ENCODE data around the genes UPF2, BEND7 and FRMD4A.

- RRBS, result no CpG with 5 or more reads among the region's 5 CpGs
Observed at GRCh38 chr10:12028852-12029335, 13.7 kb downstream of the UPF2 start.

GRCh38 chr10:12042064-12043054, at the start of gene UPF2:
UPF2 (minus strand) TSS chr10:12042809.
- RRBS, result 1% methylated on average over 31 of the region's 71 CpGs

DNA sequence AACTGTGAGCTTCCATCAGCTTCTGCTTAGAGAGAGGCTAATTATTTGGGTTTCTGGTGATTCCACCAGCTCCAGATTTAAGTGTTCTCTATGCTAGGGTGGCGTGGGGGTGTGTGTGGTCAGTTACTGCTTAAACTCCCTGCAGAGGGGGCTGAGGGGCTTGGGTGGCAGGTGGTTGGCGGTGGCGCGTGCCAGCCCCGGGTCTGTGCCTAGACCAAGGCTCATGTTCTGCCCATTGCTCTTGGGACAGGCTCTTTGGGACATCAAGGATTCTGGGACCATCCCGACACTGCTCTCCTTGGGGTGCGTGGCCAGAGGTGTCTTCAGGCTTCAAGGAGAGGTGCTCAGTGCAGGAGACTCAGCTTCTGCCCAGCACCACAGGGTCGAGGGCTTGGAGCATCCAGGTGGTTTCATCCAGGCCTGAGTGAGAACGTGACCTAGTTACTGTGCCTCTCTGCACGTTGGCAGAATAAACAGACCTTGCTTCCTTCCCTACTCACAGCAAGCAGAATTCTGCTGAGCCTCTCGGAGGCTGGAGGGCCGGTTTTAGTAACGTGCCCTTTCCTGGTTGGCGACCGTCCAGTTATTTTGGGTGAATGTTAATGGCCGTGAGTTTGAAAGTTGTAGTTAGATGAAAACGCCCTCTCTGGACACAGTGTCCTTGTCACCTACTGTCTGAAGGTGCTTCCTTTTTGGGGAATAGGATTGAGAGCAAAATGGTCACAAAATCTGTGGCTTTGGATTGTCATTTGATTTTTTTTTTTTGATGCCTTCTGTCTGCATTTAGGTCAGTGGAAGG, 39.9 kb downstream of the CAMK1D start:
- RRBS, result no CpG with 5 or more reads among the region's 17 CpGs

GRCh38 chr10:12539212-12540194, 190.2 kb downstream of the CAMK1D start:
- RRBS, result no CpG with 5 or more reads among the region's 8 CpGs

GRCh38 chr10:12614456-12615152, 265.3 kb downstream of the CAMK1D start:
- RRBS, result no CpG with 5 or more reads among the region's 11 CpGs

- RRBS, result no CpG with 5 or more reads among the region's 8 CpGs
Observed at GRCh38 chr10:12702053-12702295, 299.5 kb downstream of the CCDC3 start.

- RRBS, result no CpG with 5 or more reads among the region's 10 CpGs
Observed at GRCh38 chr10:12760786-12761359, 240.6 kb downstream of the CCDC3 start.

DNA sequence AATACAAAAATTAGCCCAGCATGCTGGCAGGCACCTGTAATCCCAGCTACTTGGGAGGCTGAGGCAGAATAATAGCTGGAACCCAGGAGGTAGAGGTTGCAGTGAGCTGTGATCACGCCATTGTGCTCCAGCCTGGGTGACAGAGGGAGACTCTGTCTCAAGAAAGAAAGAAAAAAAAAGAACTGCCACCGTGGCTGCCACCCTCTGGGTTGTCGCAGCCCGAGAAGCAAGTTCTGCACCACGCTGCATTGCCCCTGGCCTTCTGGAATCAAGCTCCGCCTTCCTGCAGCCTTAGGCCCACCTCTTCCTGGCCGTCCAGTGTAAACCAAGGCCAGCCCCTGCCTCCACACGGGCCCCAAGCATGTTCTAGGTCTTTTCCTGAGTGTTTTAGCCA, 189.1 kb downstream of the CCDC3 start:
- RRBS, result no CpG with 5 or more reads among the region's 8 CpGs

GRCh38 chr10:13108838-13109465, 9.0 kb downstream of the OPTN start:
- RRBS, result no CpG with 5 or more reads among the region's 11 CpGs

DNA sequence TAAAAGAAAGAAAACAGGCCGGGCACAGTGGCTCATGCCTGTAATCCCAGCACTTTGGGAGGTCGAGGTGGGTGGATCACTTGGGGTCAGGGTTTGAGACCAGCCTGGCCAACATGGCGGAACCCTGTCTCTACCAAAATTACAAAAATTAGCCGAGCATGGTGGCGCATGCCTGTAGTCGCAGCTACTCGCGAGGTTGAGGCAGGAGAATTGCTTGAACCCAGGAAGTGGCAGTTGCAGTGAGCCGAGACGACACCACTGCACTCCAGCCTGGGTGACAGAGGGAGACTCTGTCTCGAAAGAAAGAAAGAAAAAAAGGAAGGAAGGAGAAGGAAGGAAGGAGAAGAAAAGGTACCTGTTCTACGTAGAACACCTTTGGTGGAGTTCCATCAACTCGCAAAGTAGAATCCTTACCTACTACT, 24.4 kb upstream of the MCM10 start:
- RRBS, result no CpG with 5 or more reads among the region's 13 CpGs

DNA sequence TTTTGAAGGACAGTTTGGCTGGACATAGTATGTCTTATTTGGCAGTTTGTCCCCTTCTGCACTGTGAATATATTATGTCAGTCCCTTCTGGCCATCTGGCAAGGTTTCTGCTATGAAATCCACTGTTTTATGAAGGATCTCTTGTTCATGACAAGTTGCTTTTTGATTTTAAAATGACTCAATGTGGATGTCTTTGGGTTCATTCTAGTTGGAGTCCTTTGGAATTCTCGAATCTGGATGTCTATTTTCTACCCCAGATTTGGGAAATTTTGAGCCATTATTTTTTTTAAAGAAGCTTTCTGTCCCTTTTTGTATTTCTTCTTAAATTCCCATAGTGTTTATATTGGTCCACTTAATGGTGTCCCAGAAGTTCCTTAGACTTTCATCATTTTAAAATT, 21.6 kb upstream of the MCM10 start:
- RRBS, result no CpG with 5 or more reads among the region's 1 CpG

DNA sequence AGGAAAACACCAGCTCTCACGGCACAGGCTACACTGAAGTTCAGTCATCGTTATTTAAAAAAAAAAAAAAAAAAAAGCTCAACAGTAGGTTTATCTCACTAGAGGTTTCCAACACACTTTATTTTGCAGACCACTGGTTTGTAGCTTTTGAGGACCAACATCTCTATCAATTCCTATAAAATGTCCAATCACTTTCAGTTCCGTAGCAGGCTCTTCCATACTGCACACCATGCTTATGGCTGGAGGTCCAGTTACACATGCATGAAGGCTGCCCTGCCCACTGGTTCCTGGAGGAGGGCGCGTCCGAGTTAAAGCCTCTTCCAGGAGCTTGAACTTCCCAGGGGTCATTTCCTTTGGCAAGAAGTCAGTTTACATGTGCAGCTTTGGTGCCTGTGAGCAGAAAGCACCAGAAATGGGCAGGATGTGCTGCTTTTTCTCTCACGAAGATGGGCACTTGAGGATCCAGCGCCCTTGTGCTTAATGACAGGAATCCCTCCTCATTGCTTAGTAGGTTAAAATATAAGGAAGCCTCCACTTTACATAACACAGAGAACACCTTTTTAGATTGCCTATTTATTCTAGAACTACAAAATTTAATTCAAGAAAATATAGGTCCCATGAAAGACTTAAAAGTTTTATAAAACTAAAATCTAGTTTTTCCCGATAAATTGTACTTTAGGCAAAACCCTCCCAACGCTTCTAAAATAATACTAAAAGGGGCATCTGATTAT, 17.6 kb upstream of the PHYH start:
- RRBS, result no CpG with 5 or more reads among the region's 10 CpGs

GRCh38 chr10:13490485-13490914, 38.3 kb downstream of the BEND7 start:
- RRBS, result no CpG with 5 or more reads among the region's 5 CpGs

DNA sequence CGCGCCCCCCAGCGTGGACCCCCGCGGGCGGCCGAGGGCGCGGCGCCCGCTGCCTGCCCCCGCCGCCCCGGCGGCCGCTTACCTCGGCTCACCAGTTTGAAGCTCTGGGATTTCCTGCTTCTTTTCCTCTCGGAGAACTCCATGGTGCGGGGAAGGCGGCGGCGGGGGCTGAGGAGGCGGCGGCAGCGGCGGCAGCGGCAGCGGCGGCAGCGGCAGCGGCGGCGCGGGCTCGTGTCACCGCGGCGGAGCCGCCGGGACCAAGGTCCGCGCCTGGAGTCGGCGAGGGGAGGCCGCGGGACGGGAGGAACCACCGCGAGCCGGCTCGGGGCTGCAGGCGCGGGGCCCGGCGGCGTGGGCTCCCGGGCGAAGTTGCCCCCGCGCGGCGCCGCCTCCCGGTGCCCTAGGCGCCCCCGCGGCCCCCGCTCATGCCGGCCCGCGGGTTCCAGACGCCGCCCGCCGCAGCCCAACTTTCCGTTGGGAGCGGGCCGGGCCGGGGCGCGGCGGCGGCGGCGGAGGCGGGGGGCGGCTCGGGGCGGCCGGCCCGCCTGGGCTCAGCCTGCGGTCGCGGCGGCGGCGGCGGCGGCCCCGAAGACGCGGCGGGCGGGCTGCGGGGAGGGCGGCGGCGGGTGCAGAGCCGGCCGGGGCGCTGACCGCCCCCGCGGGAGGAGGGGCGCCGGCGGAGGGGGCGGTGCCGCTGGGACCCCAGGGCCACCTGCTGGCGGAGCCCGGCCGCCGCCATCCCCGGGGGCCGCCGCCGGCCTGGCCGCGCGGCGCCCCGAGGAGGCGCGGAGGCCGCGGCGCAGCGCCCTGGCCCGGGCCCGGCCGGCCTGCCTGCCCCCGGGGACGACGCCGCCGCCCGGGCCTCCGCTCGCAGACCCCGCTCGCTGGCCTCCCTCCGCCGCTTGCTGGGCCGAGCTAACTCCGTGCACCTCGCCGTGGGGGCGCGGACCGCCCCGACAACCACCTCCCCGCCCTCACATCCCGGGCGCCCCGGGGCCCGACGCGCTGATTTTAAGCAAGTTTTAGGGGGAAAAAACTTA, at the start of gene BEND7:
TSS of gene BEND7 (minus strand) at position 624 of the 1,040 bp plus-strand sequence.
- RRBS, result 2% methylated on average over 90 of the region's 168 CpGs

DNA sequence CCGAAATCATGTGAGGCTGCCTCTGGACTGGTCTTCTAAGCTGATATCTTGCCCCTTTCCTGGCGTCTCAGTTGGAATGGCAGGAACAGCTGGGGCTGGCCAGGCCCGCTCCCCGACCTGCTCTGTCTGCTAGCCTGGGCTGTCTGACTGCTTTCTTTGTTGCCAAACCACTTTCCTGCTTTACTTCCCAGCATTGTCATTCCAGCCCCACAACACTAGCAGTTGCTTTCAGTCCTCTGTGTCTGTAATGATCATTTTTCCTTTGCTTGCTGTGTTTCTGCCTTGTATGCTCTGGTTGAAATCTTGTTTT, 21.5 kb downstream of the PRPF18 start:
- RRBS, result no CpG with 5 or more reads among the region's 4 CpGs

- RRBS, result no CpG with 5 or more reads among the region's 2 CpGs
Observed at GRCh38 chr10:13991415-13991669, 339.4 kb downstream of the FRMD4A start.

GRCh38 chr10:14330747-14331201, at the start of gene FRMD4A:
FRMD4A (minus strand) TSS chr10:14330924.
- RRBS, result no CpG with 5 or more reads among the region's 7 CpGs

DNA sequence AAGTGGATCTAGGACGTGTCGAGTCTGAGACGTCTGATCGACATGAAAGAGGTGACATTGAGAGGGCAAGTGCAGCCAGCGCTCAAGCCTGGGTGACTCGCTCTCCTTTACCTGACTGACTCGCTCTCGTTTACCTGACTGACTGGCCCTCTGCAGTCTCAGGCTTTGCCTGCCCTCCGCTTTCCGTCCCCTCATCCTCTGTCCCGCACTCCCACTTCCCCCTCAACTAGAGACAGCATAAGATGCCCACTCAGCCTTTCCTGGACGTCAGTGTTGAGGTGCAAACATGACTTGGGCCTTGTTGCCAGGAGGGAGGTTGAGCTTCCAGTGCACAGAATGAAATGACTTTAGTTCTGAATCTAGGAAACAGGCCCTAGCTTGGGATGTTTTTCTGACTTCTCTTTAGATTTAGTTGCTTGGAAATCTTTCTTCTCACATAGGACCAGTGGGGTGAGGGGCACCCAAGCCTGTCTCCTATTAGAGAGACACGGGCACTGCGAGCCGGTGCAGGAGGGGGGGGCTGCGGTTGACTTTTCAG, 202.8 kb upstream of the FRMD4A start:
- RRBS, result no CpG with 5 or more reads among the region's 16 CpGs

DNA sequence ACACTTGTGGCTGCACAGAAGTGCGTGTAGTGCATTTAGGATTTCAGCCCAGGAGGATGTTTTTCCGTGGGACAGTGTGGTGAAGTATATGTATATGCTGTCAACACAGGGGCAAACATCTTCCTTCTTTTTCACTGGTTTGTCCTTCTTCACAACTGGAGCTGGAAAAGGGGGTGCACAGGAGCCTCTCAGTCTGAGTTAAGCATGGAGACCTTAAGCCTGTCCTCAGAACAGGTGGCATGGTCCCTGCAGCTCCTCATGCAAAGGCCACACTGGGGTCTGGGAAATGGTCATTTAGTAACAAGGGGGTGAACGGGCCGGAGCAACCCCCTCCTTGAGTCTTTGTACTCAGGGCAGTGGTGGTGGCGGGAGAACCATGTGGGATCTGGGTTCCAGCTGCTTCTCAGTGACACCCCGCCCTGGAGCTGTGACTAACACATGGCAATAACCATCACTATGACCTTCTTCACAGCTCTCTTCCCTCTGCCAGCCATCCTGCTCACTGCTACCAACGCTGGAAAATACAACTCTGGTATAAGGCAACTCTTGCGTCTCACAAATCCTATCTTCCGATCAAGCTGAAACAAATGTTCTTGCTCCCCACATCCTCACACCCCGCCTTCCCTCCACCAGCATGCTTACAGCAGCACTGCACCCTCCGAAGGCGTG, 203.4 kb upstream of the FRMD4A start:
- RRBS, result no CpG with 5 or more reads among the region's 12 CpGs

DNA sequence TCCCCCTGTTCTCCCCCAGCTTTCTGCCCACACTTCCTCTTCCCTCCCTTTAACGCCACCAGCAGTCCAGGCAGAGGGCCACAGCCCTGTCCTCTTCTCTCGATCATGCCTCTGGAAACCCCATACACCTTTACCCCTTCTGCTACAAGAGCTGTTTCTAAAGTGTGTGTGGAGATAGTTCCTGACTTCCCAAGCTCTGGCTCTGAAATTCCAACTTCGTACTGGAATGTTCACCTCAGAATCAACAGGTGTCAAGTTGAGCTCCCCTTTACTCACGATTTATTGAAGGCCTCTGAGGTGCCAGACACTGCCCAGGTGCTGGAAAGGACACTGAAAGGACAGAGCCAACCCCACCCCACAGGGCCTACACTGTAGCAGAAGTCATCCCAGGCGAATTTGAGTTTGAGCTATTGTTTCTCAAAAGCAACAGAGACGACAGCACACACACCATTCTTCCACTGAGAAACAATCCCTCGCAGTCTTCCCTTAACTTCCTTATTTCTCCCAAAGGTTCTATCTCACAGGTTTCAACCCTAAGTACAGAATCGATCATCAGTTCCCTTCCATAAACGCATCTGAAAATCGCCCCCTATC, 209.9 kb upstream of the FRMD4A start:
- RRBS, result no CpG with 5 or more reads among the region's 10 CpGs

Measured in T47D (cell line).